Upper lobe of left lung (tissue), 5 donors: ENCODE measurements around the genes SH2B2 and ALKBH4.

- PRO-cap, 2 experiments = no peak in any of the 2 experiments
- RAMPAGE, long total RNA, 4 experiments = no peak in any of the 4 experiments
Observed at GRCh38 chr7:101868511-101869303, 51.3 kb downstream of the CUX1 start.

GRCh38 chr7:101875310-101875758, 57.9 kb downstream of the CUX1 start:
- PRO-cap, 2 experiments = no peak in any of the 2 experiments
- RAMPAGE, long total RNA, 4 experiments = no peak in any of the 4 experiments

DNA sequence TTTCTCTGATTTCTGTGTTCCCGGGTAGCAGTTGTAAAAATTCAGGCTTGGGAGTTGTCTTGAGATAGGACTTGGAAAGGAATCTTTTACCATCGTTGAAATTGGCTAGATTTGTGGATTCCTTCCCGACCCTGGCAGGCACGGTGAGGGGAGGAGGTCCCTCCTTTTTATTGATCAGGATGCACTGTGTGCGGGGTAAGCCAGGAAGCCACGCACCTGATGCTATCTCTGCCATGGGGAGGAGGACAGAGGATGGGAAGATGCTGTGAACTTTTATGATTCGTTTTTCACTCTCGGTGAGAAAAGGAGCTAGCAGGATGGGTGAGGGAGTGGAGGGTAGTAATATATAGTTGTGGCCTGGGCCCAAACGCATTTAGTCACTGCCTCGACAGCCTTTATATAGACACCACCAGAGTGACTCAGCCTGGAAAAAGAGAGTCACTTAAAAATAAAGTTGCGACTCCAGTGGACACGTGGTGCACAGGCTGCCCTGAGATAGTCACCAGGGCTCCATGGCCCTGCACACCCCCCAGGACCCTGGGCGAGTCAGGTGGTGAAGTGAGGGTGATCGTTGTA, 106.6 kb downstream of the CUX1 start:
- PRO-cap, 2 experiments = no peak in any of the 2 experiments
- RAMPAGE, long total RNA, 4 experiments = no peak in any of the 4 experiments

- PRO-cap, 2 experiments = no peak in any of the 2 experiments
- RAMPAGE, long total RNA, 4 experiments = no peak in any of the 4 experiments
Observed at GRCh38 chr7:101927625-101928211, 110.3 kb downstream of the CUX1 start.

DNA sequence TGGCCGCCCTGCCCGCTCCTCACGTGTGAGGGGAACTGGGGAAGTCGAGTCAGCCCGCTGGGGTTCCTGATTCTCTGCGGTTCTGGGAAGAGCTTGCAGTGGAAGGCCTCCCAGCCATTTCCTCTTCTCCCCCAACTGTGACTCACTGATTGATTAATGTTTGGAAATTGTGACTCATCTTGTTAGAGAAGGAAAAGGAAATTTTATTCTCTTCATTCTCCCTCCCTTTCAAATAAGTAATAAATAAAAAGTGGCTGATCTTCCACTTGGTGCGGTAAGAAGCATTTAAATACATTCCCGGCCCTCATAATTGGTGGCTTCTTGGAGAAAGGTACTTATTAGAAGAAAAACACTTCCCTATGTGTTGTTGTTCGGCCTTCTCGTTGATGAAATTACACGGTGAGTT, 135.6 kb downstream of the CUX1 start:
- PRO-cap, 2 experiments = no peak in any of the 2 experiments
- RAMPAGE, long total RNA, 4 experiments = no peak in any of the 4 experiments

GRCh38 chr7:102120669-102121271, 165.9 kb upstream of the SH2B2 start:
- PRO-cap, 2 experiments = no peak in any of the 2 experiments
- RAMPAGE, long total RNA, 4 experiments = no peak in any of the 4 experiments

DNA sequence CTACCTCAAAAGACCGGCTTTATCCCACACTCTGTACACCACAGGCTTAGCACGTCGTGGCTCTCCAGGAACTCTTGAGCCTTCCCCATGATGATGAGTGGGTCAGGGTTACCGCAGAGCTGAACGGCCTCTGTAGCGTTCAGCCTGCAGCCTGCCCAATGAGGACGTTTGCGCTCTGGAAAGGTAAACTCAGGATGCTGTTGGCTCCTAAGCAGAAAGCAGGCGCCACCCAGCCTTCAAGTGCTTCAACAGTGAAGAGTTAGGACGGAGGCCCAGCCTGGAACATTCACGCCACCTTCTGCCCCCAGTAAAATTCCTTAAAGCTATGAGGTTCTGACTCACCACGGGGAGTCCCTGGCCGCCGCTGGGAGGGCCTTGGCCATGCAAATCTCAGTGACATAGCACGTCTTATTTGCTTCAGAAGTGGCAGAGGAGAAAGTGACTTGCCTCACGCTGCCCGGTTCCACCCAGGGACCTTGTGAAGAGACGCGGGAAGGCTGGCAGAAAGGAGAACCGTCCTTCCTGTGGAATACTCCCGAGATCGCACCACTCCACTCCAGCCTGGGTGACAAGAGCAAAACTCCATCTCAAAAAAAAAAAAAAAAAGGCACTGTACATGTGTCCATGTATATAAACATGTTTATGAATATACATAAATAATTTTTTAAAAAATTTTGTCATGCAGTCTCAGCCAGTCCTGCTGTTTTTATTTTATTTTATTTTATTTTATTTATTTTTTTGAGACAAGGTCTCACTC, 161.4 kb upstream of the SH2B2 start:
- PRO-cap, 2 experiments = no peak in any of the 2 experiments
- RAMPAGE, long total RNA, 4 experiments = no peak in any of the 4 experiments

GRCh38 chr7:102170326-102170732, 116.3 kb upstream of the SH2B2 start:
- PRO-cap, 2 experiments = no peak in any of the 2 experiments
- RAMPAGE, long total RNA, 4 experiments = no peak in any of the 4 experiments

GRCh38 chr7:102286645-102287322, at the start of gene SH2B2:
TSS of gene SH2B2 (plus strand) at chr7:102286868.
- PRO-cap, 2 experiments = peak in 2 of 2 experiments; most common plus-strand start chr7:102286913 (in 2); most common minus-strand start chr7:102286725 (in 2)
- RAMPAGE, long total RNA, 4 experiments = no peak in any of the 4 experiments

GRCh38 chr7:102396505-102397357, 568 bp downstream of the PRKRIP1 start:
- PRO-cap, 2 experiments = no peak in any of the 2 experiments
- RAMPAGE, long total RNA, 4 experiments = no peak in any of the 4 experiments

GRCh38 chr7:102464149-102465251, at the start of gene ALKBH4:
TSS of gene ALKBH4 (minus strand) at chr7:102464863.
- PRO-cap, 2 experiments = peak in 2 of 2 experiments; most common plus-strand start chr7:102465000 (in 1); most common minus-strand start chr7:102464857 (in 2)
- RAMPAGE, long total RNA, 4 experiments = start-site peak on the plus strand in 1 of 4 experiments, at chr7:102464963-102465014 at its widest, 97 reads per replicate; start-site peak on the minus strand in 3 of 4 experiments, at chr7:102464846-102464867 at its widest, 24 to 58 reads per replicate

- PRO-cap, 2 experiments = no peak in any of the 2 experiments
- RAMPAGE, long total RNA, 4 experiments = no peak in any of the 4 experiments
Observed at GRCh38 chr7:102470250-102470806, 5.5 kb downstream of the LRWD1 start.

- PRO-cap, 2 experiments = no peak in any of the 2 experiments
- RAMPAGE, long total RNA, 4 experiments = no peak in any of the 4 experiments
Observed at GRCh38 chr7:102791294-102791692, 42.5 kb downstream of the FAM185A start.

DNA sequence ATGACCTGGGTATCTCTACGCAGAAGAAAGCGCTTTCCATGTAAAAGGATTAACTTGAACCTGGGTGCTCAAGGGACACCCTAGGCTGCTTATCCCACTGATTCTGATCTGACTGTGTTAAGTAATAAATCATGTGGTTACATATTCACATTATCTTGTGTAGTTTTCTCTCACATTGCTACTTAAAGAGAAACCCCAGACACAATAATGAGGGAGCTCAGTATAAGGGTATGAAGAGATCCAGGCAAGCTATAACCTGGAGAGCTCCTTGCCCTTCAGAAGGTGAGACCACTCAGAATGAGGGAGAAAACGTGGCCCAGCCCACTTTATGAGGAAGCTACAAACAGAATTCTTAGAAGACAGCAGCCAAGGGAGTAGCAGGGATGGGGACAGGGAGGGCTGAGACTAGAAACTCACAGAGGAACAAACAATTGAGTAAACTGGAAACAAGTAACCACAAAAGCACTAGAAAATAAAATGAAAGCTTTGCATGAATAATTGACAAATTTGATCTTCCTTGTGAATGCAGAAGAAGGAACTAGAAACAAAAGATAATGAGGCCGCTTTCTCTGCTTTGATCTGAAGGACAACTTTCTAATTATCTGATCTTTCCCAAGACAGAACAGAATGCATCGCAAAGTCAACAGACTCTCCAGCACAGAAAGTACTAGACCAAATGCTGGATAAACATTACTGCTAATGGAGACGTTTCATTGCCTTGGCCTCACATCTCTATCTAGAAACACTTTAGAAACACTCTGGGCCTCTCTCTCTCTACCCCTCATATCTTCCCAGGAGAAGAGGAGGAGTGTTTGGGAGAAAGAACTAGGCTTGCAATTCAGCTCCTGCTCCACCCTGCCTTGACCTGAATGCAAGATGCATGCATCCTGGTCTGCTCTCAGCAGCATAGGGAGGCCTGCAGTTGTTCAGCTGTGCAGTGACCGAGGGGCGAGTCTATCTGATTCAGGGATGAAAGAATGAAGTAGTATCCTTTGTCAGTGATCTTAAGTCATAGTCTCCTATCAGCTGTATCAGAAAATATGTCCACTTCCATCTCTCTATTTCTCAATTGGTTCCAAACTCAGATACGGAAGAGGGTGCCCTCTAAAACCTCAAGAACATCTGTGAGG, 76.3 kb downstream of the LRRC17 start:
- PRO-cap, 2 experiments = no peak in any of the 2 experiments
- RAMPAGE, long total RNA, 4 experiments = no peak in any of the 4 experiments

- PRO-cap, 2 experiments = peak in 2 of 2 experiments; most common plus-strand start chr7:103075529 (in 2); most common minus-strand start chr7:103075503 (in 1)
- RAMPAGE, long total RNA, 4 experiments = no peak in any of the 4 experiments
Observed at GRCh38 chr7:103075258-103075895, 437 bp downstream of the ARMC10 start.

DNA sequence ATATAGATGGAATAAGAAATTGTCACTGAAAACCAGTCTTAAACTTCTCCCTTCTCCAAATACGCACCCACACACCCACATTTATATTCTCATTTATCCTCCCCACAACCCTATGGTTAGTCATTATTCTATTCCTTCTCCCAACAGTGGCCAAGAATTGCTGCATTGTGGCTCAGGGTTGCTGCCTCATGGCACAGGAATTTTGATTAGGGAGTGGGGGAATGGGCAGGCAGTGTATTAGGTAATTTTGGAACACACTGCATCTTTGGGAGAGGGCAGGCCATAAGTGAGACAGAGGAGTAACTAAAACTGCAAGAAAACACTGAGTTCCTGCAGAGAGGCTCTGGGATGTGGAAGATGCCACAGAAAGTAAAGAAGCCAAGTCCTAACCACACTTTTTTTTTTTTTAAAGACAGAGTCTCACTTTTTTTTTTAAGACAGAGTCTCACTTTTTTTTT, 35.7 kb downstream of the NAPEPLD start:
- PRO-cap, 2 experiments = no peak in any of the 2 experiments
- RAMPAGE, long total RNA, 4 experiments = no peak in any of the 4 experiments

DNA sequence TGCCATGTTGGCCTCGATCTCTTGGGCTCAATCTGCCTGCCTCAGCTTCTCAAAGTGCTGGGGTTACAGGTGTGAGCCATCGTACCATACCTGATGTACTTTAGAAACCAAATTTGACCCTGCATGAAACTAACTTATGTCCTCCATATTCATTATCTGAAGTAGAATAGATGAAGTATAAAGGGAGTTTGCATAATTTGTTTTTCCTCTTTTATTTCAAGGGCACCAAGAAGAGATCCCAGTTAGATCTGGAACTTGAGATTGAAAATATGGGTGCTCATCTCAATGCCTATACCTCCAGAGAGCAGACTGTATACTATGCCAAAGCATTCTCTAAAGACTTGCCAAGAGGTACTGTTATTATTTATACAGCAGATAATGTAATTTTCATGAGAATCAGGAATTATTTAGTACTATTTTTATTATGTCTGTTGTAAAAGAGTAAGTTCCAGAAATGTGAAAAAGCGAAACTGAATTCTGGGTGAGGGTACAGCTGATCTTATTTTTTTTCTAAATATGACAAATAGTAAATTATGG, 2.8 kb downstream of the PMPCB start:
- PRO-cap, 2 experiments = no peak in any of the 2 experiments
- RAMPAGE, long total RNA, 4 experiments = no peak in any of the 4 experiments

- PRO-cap, 2 experiments = no peak in any of the 2 experiments
- RAMPAGE, long total RNA, 4 experiments = no peak in any of the 4 experiments
Observed at GRCh38 chr7:103369744-103370402, 22.4 kb downstream of the PSMC2 start.

- PRO-cap, 2 experiments = no peak in any of the 2 experiments
- RAMPAGE, long total RNA, 4 experiments = no peak in any of the 4 experiments
Observed at GRCh38 chr7:103379493-103380229, 32.2 kb downstream of the PSMC2 start.

DNA sequence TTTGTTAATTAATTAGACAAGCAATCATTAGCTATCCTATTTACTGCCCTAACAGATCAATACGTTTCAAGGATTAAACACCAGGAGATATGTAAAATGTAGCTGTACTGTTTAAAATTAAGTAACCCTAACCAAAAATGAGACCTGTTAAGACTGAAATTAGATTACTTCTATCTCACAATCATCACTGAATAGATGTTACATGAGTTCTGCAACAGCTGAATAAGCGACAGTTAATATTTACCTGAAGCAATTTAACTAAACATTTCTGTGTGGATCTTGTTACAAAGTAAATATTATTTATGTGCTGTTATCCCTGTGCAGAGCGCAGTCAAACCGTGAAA, 122.6 kb downstream of the RELN start:
- PRO-cap, 2 experiments = no peak in any of the 2 experiments
- RAMPAGE, long total RNA, 4 experiments = no peak in any of the 4 experiments